Measurements from ENCODE around the gene GPBP1.

DNA sequence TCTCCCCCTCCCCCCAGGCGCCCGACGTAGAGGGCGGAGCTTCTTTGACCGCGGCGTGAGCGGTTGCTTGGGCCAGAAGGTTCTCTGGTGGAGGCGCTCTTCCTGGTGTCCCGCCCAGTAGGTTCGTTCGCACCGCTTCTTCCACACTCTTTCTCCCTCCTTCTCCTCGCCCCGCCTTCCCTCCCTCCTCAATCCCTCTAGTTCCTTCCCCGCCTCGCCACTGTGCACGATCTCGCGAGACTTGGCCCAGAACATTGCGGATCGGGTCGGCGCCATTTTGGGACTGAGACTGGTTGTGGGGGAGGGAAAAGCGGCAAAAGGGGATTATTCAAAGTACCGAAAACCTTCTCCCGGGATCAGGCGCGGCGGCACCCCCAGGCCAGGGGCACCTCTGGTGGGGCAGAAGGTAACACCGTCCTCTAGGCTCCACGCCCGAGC, at the start of gene GPBP1:
TSS of gene GPBP1 (plus strand) at position 254 of the 438 bp plus-strand sequence.
- PRO-cap: bidirectional peak, plus-strand start at position 254 of the sequence, minus-strand start outside the sequence

DNA sequence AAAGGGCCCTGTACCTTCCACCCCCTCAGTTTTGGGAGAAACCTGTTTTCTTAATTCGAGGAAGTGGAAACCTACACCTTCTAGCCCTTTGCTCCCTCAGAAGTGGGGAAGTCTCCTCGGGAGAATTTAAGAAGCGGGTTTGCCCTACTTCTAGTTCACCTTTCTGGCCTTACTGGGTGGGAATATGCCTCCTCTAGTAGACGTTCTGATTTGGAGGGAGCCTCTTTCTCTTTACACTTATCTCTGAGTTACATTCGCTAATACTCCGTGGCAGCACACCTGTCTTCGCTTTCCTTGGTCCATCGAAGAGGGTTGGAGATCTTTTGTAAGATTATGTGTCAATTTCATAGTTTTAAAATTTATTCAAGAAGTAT, 905 bp downstream of the GPBP1 start:
- PRO-cap: bidirectional peak, plus-strand start at position 196 of the sequence, minus-strand start outside the sequence

GRCh38 chr5:57456141-57456809, 26.3 kb downstream of the ACTBL2 start:
- PRO-cap: no peak

DNA sequence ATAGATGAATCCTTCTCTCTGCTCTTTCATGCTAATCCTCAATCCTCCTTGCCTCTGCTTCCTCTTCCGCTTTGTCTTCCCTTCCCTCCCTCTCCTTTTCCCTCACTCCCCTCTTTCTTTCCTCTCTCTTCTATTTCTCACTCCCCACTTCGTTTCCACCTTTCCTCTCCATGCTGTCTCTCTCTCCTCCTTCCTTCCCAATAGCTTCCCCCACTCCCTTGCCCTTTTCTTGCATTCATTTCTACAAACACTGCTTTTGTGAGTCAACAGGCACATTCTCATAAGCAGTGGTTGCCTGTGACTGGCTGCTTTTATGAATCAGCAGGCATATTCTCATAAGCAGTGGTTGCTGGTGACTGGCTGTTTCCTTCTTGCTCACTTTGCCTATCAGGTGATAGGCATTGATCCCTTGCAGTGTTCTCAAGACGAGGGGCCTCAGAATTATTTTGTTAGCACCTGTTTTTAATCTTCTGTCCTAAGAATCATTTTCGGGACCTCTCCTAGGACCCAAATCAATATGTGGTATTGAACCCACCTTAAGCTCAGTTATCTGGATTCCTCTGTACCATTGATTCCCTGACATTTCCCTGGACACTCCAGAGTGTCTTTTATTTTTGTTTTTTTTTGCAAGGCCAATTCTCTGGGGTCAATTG, 116.2 kb upstream of the ACTBL2 start:
- PRO-cap: no peak

GRCh38 chr5:57663470-57664012, 180.9 kb upstream of the ACTBL2 start:
- PRO-cap: no peak

GRCh38 chr5:57695183-57695766, 212.7 kb upstream of the ACTBL2 start:
- PRO-cap: no peak

DNA sequence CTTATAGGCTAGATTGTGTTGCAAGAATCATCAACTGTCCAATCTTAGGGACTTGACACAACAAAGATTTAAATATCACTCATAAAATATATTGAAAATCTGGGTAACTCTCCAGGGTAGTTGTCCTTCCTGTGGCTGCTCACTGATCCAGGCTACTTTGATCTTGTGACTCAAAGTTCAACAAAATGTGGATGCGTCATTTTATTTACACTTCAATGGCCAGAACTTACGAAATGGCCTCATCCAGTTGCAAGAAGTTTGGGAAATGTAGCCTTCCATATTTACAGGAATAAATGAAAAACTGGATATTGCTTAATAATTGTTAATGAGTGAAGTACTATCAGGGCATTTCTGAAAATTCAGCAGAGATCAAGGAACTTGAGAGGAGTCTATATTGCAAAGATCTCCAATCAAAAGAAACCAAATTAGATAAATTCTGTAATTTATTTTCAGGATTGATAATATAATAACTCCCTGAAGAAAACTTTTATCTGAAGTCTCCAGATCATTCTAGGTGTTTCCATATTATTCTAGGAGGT, 235.6 kb upstream of the ACTBL2 start:
- PRO-cap: no peak

GRCh38 chr5:58156302-58156871, 303.5 kb downstream of the PLK2 start:
- PRO-cap: no peak

GRCh38 chr5:58890280-58890698, 307.4 kb downstream of the RAB3C start:
- PRO-cap: no peak

GRCh38 chr5:58982929-58983455, 400.1 kb downstream of the RAB3C start:
- PRO-cap: no peak

GRCh38 chr5:59141864-59142229, 559.0 kb downstream of the RAB3C start:
- PRO-cap: no peak

DNA sequence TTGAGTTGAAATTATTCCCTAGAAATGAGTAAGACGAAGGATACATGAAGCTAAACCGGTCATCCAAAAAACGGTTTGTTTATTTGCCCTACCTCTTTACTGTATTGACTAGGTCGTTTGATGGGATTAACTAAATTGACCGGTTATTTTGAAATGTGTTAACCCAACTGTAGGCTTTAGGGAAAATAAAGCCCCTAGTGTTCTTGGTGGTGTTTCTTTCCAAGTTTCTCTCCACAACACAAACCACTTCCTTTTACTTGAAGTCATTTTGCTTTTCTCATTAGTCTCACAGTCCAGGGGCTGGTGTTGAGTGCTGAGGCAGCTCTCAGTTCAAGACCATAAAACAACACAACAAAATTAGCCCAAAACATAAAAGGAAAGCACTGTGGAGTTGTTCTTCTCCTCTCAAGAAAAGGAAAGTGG, 569.7 kb downstream of the RAB3C start:
- PRO-cap: no peak

DNA sequence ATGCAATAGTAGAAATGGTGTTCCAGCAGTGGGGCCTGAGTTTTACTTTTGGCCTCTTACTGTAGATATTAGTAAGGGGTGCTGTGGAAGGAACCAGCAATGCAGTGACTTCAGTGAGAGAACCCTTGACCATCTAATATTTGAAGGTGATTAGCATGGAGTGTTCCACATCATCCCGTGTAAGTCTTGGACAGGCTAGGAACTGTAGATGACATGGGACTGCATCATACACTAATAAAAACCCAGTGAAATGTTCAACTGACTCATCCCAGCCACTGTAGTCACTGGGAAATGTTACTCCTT, 610.9 kb downstream of the RAB3C start:
- PRO-cap: no peak

DNA sequence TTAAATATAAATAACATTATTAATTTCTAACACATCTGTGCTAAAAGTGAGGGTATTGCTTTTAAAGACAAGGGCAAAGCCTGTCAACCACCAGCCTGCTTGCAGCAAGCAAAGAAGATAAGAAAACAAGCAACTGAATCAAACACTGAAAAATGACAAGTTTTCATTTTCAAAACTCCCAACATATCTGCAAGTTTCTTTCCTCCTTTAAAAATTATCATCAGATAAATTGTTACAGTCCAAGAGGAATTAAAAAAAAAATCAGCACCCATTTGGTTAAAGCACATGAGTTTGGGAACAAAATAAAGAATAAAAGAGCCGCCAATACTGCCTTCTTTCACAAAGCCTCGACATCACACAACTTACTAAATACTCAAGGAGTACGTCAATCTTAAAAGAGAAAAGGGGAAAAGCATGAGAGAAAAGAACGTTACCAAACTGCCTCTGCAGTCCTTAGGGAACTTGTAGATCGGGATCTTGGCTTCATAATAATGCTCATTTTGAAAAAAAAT, 618.6 kb downstream of the PDE4D start:
- PRO-cap: no peak

DNA sequence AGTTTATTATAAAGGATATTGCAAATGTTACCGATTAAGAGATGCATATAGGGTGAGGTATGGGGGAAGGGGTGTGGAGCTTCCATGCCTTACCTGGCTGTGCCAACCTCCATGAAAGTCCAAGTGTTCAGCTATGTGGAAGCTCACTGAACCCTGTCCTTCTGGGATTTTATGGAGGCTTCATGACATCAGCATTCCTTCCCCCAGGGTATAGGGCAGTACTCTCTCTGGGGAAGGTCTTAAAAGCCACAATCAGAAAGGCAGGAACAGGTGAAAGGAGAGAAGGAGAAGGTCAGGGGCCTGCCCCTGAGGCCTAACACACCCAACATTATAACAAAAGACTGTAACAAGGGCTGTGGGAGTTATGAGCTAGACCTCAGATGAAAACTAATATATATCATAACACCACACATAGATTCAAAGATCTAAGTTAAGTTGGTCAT, 592.6 kb downstream of the PDE4D start:
- PRO-cap: no peak

- PRO-cap: no peak
Observed at GRCh38 chr5:59351407-59351710, 542.2 kb downstream of the PDE4D start.

DNA sequence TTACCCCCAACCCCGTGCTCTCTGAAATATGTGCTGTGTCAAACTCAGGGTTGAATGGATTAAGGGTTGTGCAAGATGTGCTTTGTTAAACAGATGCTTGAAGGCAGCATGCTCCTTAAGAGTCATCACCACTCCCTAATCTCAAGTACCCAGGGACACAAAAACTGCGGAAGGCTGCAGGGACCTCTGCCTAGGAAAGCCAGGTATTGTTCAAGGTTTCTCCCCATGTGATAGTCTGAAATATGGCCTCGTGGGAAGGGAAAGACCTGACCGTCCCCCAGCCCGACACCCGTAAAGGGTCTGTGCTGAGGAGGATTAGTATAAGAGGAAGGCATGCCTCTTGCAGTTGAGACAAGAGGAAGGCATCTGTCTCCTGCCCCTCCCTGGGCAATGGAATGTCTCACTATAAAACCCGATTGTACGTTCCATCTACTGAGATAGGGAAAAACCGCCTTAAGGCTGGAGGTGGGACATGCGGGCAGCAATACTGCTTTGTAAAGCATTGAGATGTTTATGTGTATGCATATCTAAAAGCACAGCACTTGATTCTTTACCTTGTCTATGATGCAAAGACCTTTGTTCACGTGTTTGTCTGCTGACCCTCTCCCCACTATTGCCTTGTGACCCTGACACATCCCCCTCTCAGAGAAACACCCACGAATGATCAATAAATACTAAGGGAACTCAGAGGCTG, 429.5 kb downstream of the PDE4D start:
- PRO-cap: unidirectional peak, minus-strand start at position 403 of the sequence

GRCh38 chr5:59642597-59642940, 251.0 kb downstream of the PDE4D start:
- PRO-cap: no peak

- PRO-cap: no peak
Observed at GRCh38 chr5:59750301-59750759, 143.2 kb downstream of the PDE4D start.

- PRO-cap: no peak
Observed at GRCh38 chr5:60538977-60539671, 160.8 kb downstream of the DEPDC1B start.